Aorta (tissue), 1 donor: ENCODE measurements around the genes EHD4, TP53BP1 and WDR76.

DNA sequence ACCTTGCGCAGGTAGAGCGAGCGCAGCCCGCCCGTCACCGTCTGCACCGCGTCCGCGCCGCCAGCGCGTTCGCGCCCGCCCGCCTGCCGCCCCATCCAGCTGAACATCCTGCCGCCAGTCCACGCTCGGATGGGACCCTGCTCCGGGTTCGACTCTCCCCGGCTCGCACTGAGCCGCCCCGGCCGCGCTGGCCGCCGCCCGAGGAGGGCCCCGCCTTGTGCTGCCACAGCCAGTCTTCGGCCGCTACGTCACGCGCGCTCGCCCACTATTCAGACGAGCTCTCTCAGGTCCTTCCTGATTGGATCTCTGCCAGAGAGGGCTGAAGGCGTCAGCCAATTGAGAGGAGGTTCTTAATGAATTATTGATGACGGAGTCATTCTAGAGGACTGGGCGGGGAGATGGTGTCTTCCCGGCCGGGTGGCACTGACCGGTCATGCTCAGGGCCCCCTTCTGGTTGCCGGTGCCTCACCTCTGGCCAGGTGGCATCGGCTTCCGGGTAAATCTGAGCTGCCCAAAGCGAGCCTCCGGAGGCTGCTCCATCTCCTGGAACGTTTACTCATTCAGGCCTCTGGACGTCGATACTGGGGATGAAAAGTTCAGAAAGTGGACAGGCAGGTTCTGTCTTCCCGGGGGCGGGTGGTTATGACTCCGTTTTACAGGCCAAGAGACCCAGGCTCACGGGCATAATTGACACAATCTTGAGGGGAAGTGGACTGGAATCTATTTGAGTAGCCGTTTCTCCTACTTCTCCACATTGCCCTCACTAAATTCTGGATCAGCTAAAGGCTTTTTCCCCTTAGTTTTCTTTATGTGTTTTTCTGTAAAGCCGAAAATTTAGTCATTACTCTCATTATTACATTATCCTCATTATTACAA lies at the start of gene EHD4:
Gene EHD4, minus strand, starts transcription at position 170 of the 876 bp plus-strand sequence.
- PRO-cap, result bidirectional peak, plus-strand start at position 404 of the sequence, minus-strand start at position 189 of the sequence

DNA sequence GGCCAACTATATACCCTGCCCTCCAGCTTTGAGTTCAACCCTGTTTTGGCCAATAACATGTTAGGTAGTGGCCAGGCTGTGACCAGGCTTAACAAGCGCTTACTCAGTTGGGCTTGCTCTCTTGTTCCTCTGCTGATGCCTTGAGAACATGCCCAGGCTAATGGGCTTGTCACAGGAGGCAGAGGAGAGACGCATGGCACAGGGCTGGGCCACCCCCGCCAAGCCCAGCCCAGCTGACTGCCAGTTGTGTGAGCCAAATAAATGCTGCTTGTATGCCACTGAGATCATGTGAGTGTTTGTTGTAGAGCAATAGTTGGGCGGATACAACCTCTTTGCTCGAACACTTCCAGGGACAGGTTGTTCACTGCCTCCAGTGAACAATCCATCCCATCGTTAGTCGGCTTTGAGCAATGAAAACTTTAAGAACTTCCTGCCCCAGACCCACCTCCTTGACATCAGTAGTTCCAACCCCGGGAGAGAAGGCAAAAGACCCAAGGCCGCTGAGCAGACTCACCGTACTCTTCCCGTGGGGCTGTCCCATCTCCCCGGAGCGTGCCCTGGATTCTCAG lies 4.2 kb downstream of the PLA2G4F start:
- PRO-cap, result no peak

DNA sequence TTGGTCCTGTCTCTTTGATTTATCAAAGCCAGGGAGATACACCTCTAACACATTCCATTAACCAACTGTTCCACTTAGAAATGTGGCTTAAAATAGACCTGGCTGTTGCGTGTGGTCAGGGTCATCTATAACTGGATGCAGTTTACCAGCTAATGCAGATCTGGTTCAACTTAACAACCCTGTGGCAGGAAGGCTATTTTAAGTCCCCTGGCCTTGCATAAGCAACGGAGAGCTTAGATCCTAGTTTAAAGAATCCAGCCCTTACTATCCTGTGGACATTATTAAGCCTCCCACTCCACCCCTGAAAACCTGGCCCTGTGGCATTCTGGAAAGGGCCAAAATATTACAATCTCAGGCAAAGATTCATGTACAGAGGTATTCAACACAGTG lies 28.0 kb upstream of the CAPN3 start:
- PRO-cap, result no peak

GRCh38 chr15:42427424-42428055 lies 63.4 kb downstream of the ZNF106 start:
- PRO-cap, result no peak

- PRO-cap, result no peak
Measured at GRCh38 chr15:42545003-42545467, 3.6 kb downstream of the LRRC57 start.

- PRO-cap, result no peak
Measured at GRCh38 chr15:42576175-42576539, 751 bp downstream of the STARD9 start.

- PRO-cap, result no peak
Measured at GRCh38 chr15:42919616-42920118, 911 bp downstream of the TTBK2 start.

GRCh38 chr15:43238163-43238530 lies 17.3 kb upstream of the EPB42 start:
- PRO-cap, result no peak

- PRO-cap, result no peak
Measured at GRCh38 chr15:43331595-43332309, 1.3 kb downstream of the ADAL start.

- PRO-cap, result bidirectional peak, plus-strand start at chr15:43493269, minus-strand start at chr15:43493156
Measured at GRCh38 chr15:43492611-43493642, at the start of gene TP53BP1. TSS of gene TP53BP1 (minus strand) at chr15:43493156.

DNA sequence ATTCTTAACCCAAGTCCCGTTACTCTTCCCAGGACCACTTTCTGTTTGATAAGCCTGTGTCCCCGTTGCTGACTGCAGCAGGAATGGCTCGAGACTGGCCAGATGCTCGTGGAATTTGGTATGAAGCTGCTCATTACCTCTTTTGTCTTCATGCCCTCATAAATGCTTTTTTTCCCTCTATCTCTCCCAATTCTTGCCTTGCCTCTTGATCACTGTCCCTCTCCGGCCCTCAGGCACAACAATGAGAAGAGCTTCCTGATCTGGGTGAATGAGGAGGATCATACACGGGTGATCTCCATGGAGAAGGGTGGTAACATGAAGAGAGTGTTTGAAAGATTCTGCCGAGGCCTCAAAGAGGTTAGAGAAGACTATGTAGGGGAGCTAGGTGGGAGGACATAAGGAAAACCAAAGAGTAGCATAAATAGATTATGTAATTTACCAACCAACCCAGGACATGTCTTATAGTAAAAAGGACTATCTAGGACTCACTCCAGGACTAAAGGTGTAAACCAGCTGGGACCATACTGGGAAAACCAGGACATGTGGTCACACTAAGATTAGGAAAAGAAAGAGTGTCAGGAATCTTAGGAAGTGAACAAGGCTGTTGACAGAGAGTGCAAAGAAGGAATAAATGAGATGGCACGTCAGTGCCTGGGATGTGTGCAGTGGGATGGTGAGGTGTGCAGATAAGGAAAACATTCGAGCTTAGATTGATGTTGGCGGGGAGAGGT lies 2.5 kb downstream of the CKMT1B start:
- PRO-cap, result no peak

- PRO-cap, result no peak
Measured at GRCh38 chr15:43773867-43775131, 2.5 kb downstream of the ELL3 start.

GRCh38 chr15:43792420-43792968 lies 374 bp downstream of the SERF2 start:
- PRO-cap, result no peak

DNA sequence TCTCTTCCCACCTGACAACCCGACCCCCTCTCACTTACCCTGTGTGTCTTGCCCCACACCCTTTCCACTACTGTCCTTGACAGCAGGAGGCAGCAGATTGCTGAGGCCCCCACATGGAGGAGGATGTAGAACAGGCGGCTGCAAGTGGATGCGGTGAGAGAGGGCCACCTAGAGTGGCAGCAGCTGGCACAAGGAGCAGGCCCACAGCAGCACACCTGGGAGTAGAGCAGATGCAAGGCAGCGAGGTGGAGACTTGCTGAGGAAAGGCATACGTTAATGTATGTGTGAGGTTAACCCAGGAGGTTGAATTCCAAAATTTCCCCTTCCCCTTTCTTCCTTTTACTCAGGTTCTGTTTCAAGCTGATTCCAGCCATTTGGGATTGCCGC lies 755 bp downstream of the SERINC4 start:
- PRO-cap, result no peak

GRCh38 chr15:43826782-43827277 lies at the start of gene WDR76:
TSS of gene WDR76 (plus strand) at chr15:43827002.
- PRO-cap, result no peak

- PRO-cap, result no peak
Measured at GRCh38 chr15:43998542-43999185, 171.9 kb downstream of the WDR76 start.

DNA sequence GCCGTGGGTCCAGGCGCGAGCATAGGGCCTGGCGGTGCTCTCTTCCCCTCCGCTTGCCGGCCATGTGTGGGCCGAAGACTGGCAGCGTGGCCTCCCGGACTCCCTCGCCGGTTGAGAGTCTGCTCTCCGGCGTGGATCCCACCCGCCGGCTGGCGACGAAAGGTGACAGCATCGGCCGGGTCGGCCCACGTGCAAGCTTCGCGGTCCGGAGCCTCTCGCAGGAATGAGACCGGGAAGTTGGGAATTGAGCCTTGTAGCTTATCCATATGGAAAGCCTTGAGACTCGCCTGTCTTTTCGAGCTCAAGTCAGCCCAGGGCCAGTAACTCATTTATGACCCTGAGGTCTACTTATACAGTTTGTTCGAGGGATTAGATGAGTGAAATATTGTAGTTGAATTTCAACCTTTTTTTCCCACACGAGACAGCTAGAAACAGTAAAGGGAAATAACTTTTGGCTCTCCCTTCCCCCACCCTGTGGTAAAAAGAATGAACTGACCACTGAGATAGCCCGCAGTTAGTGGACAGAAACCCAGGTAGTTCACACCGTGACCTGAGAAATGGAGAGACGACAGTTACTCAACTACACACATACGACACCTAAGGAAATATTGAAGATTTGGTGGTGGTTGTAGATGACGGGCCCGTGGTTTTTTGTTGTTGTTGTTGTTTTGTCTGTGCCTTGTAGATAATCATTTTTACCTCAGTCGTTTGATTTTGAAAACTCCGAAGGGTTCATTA lies 742 bp downstream of the EIF3J start:
- PRO-cap, result unidirectional peak, minus-strand start at position 225 of the sequence

DNA sequence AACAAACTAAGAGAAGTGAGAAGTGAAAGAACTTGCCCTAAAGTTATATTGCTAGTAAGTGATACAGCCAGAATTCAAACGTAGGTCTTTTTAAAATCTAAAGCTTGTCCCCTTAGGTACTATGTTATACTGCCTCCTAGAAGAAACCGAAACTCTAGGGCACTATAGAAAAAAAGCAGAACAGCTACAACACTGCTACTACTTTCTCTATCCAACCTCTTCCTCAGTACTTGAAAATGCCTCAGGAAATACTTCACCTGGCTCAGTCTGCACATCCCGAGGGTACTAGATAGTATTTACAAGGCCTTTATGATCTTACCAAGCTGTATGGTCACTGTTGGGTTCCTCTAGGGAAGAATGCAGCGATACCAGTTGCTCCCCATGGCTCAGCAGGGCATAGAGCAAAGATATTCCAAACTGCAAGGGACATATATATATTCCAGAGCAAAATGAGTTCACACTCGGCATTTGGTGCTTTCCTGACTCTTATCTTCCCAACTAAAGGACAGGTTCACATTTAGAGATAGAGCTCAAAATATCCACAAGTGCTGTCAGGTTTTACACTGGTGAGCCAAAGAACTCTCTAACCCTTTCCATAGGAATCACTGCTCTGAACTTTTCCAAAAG lies 3.4 kb upstream of the SPG11 start:
- PRO-cap, result no peak

GRCh38 chr15:44717404-44718261 lies 6.3 kb downstream of the B2M start:
- PRO-cap, result no peak

GRCh38 chr15:44728961-44729724 lies 7.2 kb upstream of the TRIM69 start:
- PRO-cap, result bidirectional peak, plus-strand start at chr15:44729142, minus-strand start at chr15:44728699; unidirectional peak, plus-strand start at chr15:44729309; unidirectional peak, plus-strand start at chr15:44729447; unidirectional peak, minus-strand start at chr15:44729621